Mesenteric fat pad (tissue), 1 donor: ENCODE measurements around the genes SLC5A12 and FSHB.

GRCh38 chr11:20025725-20026314, 134.5 kb downstream of the DBX1 start:
- PRO-cap, result no peak

GRCh38 chr11:20042197-20042886, 117.9 kb downstream of the DBX1 start:
- PRO-cap, result no peak

DNA sequence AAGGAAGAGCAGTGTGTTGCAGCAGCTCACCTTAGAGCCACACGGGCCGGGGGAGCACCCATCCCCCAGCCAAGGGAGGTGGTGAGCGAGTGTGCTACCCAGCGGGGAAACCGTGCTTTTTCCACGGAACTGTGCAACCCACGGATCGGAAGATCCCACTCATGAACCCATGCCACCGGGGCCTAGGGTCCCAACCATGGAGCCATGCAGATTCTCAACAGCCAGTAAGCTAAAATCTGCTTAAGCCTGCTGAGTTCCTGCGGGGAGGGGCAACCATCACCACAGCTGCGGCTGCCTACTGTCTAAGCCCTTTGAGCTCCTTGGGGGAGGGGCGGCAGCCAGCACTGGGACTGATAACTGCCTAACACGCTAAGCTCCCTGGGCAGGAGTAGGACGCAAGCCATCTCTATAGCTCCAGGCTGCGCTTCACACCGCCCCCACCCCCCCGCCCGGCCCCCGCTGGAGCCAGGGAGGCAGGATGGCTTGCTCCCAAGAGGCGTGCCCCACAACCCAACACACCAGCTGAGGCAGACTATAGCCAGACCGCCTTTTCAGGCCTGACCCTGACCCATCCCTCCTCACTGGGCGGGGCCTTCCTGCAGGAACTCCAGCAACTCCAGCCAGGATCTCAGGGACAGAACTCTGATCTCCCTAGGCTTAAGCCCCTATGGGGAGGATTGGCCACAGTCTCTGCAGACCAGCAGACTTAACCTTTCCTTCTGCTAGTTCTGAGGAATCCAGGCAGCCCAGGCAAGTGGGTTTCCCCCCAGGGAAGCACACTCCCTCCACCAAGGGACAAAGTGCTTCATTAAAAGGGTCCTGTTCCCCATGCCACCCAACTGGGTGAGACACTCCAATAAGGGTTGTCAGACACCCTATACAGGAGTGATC, 20.7 kb upstream of the HTATIP2 start:
- PRO-cap, result no peak

DNA sequence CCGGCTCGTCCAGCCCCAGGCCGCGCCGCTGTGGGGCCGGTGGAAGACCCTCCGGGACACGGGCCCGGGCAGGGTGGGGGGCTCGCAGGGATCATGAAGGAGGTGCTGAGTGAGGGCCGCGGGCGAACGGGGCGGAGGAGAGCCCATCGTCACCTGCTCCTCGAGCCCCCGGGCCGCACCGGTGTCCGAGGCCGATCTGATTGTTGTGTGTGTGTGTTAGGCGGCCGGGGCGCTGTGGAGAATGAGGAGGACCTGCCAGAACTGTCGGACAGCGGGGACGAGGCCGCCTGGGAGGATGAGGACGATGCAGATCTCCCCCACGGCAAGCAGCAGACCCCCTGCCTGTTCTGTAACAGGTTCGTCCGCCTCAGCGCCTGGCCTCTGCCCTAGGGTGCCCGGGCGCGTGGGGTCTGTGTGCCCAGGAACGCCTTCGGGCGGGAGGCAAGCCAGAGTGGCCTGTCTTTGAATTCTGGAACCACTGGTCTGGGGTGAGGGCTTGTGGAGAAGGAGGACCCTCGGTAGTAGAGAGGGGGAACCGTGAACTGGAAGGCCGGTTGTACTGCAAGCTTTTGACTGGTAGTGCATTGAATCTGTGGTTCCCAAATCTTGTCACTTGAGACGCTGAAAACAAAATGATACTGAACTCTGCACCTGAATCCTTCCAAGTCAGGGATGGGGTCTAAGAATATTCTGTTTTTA, 432 bp downstream of the PRMT3 start:
- PRO-cap, result no peak

DNA sequence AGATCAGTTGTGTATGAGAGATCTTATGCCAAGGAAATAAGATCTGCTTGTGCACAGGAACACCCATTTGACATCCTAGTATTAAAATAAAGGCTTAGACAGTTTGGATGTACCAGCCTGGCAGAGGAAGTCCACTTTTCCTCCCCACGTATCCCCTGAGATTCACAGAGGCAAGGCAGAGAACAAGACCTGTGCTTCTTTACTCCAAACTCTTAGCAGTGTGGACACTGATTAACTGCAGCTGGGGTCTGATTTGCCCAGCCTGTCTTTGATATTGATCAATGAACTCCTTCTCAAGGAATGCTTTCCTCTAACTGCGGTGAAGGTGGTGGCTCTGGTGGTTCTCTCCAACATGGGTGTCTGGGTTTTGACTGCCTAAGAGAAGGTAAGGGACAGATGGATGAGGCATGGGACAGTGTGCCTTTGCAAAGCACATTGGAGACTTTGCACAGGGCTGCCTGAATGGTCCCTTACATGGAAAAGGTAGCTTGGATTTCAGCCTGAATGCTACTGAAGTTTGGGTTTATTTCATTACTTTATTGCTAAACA, 1.6 kb downstream of the GAS2 start:
- PRO-cap, result no peak

- PRO-cap, result no peak
Measured at GRCh38 chr11:22677195-22677910, 10.9 kb downstream of the GAS2 start.

DNA sequence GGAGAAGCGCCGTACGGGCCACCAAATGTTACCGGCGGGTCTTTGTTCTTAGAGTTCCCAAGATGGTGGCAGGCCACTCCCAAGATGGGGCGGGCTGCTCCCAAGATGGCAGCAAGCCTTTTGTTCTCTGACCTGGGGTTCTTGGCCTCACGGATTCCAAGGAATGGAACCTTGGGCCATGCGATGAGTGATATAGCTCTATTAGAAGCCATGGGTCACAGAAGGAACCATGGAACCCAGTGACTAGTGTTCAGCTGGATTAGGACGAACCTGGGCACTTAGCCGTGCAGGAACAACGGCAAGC, 25.0 kb upstream of the MUC15 start:
- PRO-cap, result no peak

GRCh38 chr11:26721819-26722383, at the start of gene SLC5A12:
Gene SLC5A12, minus strand, starts transcription at chr11:26722060.
- PRO-cap, result no peak

DNA sequence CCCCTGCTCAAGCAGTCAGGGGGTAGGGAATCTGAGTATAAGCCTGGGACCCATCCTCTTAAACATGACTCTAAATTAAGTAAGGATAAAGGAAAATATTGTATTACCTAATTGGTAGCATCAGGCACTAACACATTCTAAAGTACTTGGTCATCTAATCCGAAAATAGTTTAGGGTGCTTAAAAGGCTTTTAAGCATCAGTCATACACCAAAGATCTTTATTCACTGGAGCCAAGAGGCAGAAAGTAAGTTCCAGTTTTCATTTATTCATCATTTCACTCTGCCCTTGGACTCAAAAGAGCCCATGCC, 119.9 kb upstream of the SLC5A12 start:
- PRO-cap, result no peak

DNA sequence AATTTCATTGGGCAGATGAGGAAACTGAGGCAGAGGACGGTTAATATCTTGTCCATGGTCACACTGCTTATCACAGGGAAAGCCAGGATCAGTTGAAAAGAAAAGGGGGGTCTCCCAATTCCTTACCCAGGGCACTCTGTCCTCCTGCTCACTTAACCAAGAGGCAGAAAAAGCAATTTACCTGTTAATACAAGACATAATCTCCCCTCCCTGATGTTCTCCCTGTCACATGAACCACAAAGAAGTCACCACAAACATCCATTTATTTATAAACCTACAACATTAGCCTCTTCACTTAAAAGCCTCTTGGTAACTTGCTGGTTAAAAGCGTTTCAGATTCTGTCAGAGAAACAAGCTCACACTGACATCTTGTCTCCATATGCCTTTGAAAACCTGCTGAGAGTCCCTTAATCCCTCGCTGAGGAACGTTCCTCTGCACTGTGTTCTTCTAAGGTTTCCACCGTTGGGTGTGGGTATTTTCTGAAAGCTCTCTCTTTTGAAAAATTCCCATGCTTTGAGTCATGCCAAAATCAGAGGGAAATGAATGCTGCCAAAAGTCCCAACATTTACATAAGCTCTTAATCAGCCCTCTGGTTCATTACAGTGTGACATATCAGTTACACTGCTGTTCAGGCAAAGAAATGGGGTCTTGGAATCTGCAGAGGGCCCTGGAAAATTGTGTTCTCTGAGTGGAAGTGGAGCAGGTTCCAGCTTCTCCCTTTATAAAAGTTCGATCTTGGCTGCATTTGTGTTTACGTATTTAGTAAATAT, 149.8 kb downstream of the CCDC34 start:
- PRO-cap, result no peak

DNA sequence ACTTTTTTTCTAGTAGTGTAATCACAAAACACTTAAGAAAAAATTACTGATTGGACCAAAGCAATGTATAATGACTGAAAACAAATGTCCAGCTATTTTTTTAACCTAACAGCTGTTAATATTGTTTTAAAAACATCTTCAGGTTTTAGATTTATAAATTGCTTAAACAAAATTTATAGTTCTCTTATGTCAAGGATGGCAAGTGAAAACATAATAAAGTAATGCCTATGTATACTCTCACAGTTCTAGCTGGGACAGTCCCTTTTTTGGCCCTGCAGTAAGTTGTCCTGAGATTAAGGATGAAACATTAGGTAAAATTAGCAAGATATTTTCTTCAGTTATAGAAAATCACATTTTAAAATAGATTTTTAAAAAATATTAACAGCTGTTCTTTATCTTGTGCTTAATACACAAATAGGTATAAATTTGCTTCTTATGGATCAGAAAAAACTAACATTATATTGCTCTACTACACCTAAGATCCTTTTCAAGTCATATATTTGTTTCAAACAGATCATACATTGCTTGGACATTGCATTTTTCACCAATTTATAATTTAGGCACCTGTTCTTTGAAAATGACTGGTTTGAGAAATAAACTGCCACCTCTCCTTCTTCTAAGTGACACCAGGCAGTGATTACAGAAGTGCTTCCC, 4.2 kb upstream of the CCDC34 start:
- PRO-cap, result no peak

DNA sequence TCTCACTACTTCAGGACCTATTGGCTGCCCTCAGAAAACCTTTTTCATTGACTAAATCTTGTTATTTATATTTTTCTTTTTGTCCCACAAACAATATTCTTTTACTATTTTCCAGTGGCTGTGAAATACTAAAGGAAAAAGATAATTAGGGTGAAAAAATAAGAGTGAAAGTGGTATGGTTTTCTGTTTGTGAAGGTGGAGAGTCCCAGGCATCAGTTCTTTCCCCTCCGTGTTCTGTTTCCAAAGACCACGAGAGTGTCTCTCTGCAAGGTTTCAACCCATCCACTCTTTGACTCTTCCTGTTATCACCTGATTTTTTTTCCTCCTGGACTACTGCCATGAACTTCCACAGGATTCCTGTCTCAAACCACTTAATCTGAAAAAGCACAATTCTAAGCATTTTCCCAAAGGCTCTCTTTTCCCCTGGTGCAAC, 33.7 kb upstream of the CCDC34 start:
- PRO-cap, result no peak

DNA sequence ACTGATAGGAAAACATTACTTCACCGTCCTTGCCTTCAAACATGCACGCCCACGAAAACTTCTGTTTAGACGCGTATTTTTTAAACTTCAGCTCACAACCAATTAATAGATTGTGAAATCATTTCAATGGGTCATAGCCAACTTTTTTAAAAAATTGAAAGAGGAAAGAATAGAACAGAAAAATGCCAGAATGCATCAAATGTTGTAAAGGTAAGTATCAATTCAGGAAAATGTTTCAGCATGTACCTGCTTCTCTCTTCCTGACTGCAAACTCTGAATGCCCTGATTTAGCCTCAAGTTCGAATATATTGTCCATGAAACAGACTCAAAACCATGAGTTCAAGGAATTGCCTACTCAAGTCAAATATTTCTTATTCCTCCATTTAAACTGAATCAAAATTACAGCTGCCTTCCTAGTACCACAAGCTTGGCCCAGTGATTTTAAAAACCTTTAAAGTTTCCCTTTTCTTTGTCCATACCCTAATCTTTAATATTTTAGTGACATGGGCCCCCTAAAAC, 50.2 kb downstream of the LGR4 start:
- PRO-cap, result no peak

DNA sequence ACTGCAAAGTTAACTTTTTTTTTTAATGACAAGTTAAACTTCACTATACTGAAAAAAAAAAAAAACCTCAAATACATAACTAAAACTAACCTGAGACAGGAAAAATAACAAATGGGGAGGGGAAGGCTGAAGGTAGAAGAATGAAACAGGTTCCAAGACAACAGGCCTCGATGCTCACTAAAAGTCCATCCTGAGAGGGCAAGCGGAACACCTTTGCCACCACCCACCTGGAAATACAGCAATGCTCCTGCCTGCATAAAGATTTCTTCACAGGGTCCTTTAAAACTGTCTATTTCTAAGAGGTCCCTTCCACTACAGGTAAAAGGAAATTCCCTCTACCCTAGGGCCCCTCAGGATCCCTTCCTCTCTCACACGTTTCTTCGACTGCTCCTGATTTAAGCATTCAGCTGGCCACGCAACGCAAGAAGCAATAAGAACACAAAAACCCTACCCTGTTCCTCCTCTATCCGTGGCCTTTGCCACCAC, 1.9 kb downstream of the LGR4 start:
- PRO-cap, result no peak

GRCh38 chr11:29119523-29120816, 896.9 kb downstream of the KCNA4 start:
- PRO-cap, result no peak

- PRO-cap, result no peak
Measured at GRCh38 chr11:29264293-29264836, 752.5 kb downstream of the KCNA4 start.

- PRO-cap, result no peak
Measured at GRCh38 chr11:30230683-30231211, at the start of gene FSHB. Gene FSHB, plus strand, starts transcription at chr11:30231014.

GRCh38 chr11:31489764-31490084, 19.7 kb downstream of the IMMP1L start:
- PRO-cap, result no peak

- PRO-cap, result no peak
Measured at GRCh38 chr11:31496824-31497336, 12.5 kb downstream of the IMMP1L start.

DNA sequence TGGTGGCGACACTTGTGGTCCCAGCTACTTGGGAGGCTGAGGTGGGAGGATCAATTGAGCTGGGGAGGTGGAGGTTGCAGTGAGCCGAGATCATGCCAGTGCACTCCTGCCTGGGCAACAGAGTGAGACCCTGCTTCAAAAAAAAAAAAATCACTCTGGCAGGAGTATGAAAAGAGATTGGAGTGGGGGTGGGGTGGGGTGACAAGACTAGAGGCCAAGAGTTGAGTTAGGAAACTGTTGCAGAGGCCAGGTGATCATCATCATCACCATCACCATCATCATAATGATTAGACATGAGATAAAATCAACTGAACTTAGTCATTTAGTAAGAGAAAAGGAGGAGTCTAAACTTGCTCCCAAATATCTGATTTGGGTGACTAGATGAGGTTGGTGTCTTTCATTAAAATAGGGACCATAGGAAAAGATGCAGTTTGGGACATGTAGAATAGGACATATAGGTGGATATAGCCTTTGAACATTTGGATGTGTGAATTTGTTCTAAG, 124.3 kb downstream of the PAX6 start:
- PRO-cap, result no peak